Hair follicle dermal papilla cell (primary cell): ENCODE measurements around a stretch of chr15.

GRCh38 chr15:43534453-43535591 lies 17.4 kb downstream of the MAP1A start:
- CAGE, long polyA plus RNA = no peak

DNA sequence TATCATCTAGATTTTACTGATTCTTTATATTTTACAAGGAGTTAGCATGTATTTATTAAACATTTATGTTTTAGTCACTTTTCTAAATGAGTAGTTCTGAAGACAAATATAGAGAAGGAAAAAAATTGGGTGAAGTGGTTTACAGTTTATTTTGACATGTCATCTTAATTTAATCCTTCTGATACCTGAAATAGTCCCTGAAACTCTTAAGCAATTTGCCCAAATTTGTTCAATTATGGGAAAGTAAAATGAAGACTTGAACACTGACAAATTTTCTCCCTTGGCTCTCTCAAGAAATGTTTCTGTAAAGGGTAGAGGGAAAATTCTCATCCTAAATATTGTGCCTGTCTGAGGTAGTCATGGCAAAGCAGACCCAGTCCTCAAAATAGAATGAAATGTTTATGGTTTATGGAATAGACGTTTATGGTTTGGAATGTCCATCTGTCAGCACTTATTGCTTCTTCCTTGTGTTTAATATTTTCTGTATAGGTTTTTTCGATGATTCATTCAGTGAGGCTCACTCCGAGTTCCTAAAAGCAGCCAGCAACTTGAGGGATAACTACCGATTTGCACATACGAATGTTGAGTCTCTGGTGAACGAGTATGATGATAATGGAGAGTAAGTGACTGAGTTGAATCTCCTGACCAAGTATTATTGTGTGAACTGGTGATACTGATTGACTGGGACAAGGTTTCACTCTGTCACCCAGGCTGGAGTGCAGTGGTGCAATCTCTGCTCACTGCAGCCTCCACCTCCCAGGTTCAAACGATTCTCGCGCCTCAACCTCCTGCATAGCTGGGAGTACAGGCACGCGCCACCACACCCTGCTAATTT lies 14.0 kb downstream of the ELL3 start:
- CAGE, long polyA plus RNA = no peak

GRCh38 chr15:43770282-43770776 lies 6.4 kb downstream of the ELL3 start:
- CAGE, long polyA plus RNA = no peak

GRCh38 chr15:43799272-43799658 lies 755 bp downstream of the SERINC4 start:
- CAGE, long polyA plus RNA = no peak

DNA sequence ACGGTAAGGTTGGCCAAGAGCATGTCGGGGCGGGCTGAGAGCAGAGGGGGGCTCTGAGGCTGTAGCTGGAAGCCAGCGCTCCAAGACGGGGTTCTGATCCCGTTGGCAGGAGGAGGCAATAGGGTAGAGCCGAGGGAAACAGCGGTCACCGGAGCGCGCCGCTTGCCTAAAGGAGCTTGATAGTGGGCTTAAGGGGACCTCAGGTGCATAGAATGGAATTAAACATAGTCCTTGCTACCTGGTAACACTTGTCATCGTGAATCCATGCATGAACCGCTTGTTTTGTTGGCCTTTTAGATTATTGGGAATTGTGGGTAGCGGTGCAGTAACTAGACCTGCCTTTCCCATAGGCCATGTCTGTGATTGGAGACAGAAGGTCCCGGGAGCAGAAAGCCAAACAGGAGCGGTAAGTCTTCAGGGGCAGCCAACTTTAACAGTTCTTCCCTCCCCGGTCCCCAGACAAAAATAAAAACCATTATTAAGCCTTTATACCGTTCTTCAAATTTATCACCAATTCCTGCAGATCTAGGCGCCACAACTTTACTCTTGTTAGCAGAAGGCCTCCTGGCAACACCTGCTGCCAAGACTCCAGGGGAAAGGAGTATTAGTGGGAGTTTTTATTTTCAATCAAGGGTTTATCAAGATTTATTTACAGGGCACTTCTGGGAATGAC lies 519 bp downstream of the HYPK start:
- CAGE, long polyA plus RNA = no peak

GRCh38 chr15:43879219-43880229 lies 52.7 kb downstream of the WDR76 start:
- CAGE, long polyA plus RNA = no peak

- CAGE, long polyA plus RNA = no peak
Measured at GRCh38 chr15:43903776-43904212, 77.0 kb downstream of the WDR76 start.

DNA sequence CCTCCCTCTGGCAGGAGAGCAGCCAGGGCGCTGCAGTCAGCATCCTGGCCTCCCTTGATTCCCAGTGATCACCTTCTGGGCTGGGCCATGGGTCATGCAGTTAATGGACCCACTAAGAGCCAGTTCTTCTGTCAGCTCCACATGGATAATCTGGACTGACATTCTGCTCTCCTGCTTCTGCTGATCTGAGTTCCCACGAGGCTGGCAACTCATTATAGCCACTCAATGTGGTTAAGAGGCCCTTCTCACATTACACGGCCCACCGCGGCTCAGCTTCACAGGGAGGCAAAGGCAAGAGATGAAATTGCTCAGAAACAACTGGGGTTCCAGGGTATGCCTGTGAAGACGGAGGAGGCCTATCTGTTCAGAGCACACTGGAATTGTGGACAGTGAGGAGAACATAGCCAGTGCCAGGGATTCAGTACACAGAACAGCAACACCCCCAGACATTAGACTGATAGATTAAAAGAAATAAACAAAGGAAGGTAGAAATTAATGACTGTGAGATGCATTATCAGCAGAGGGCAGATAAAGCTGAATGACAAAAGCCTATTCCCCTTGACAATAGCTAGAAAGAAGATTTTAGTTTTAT lies 94.1 kb downstream of the WDR76 start:
- CAGE, long polyA plus RNA = no peak

DNA sequence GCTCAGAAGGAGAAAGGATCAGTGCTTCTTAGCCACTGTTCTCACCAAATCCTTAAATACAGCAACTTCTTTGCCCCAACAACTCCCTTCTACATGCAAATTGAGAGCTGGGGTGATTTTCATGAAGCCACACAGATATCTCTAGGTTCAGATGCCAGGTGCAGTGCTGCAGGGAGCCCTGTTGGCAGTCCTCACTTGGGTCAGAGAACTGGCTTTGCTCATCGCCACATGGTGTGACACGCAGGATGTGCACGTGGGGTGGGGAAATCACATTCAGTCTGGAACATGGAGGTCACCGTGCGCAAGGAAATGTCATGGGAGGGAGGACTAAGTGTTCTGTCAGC lies 103.7 kb downstream of the WDR76 start:
- CAGE, long polyA plus RNA = no peak

- CAGE, long polyA plus RNA = no peak
Measured at GRCh38 chr15:44193823-44194932, 893 bp downstream of the FRMD5 start.

DNA sequence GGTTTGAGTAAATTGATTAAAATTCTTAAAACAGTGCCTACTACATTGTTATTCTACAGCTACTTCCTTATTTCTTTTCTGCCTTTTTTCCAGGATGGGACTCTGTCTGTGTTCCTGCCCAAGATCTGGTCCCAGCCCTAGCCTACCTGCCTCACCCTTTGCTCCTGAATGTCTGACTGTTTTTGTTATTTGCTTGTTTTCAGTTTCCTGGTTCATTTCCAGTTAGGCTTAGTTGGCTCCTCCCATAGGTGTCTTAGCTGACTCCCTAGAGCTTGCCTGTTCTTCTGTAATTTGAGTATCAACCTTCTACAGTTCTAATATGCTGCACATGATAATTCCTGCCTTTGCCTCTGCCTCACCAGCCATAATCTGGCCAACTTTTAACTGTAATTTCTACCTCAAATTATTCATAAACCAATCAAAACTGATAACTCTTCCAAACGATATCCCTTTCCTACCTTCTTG lies 8.1 kb downstream of the GOLM2 start:
- CAGE, long polyA plus RNA = no peak

DNA sequence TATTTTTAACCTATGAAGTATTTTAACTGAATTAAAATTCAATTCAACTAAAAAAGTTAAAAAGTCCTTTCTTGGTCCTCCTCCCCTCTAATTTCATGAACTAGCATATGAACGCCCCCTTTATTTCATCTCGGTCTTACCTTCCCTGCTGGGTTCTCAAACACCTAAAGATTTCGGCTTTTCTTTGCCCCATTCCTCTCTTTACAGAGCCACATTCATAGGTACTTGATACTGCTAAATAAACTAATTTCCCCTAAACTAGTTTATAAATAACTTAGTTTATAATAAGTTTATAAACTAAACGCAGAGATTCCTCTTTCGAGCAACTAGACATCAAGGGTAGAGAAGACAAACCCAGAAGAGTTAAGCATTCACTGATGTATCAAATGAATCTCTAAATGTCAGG lies 1.6 kb downstream of the SPG11 start:
- CAGE, long polyA plus RNA = no peak

GRCh38 chr15:44662294-44662998 lies 1.0 kb downstream of the SPG11 start:
- CAGE, long polyA plus RNA = no peak

- CAGE, long polyA plus RNA = no peak
Measured at GRCh38 chr15:45030612-45031121, 7.7 kb downstream of the SORD start.

DNA sequence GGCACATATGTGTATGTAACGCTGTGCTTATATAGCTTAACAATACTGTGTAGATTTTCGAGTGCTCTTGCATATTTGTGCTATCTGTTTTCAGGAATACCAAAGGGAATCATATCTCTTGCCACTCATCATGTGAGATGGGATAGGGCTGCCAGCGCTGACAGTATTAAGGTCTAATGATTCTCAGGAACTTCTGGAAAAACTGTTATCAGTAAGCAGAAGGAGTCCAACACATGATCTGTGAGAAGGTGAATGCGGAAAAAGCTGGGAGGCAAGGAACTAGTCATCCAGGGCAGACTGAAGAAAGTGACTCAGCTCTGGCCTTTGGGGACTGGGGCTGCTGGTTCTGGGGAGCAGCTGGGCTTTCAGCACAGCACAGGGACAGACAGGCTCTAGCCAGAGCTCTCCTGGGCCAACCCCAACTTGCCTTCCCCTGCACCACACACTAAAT lies 34.3 kb downstream of the DUOX2 start:
- CAGE, long polyA plus RNA = no peak

- CAGE, long polyA plus RNA = no peak
Measured at GRCh38 chr15:45082398-45082859, 31.5 kb downstream of the DUOX2 start.

GRCh38 chr15:45331768-45332306 lies 46.5 kb downstream of the GATM start:
- CAGE, long polyA plus RNA = no peak

GRCh38 chr15:45449309-45449574 lies 18.8 kb downstream of the C15orf48 start:
- CAGE, long polyA plus RNA = no peak

DNA sequence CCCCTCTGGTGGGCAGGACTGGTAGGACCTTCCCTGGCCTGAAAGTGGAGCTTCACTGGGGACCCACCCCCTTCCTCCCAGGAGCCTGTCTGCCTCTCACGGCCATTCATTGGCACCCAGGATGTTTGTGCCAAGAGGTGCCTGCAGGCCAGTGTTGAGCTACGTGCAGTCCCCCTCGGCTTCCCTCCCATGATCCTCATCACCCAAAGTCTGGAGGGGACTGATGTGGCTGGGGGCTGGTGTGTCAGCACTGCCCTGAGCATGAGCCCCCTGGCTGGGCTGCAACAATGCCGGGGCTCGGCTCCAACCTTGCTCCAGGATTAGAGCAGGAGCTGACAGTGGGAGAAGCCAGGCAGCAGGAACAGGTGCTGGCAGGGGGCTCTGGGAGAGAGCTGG lies 13.0 kb upstream of the BLOC1S6 start:
- CAGE, long polyA plus RNA = no peak

DNA sequence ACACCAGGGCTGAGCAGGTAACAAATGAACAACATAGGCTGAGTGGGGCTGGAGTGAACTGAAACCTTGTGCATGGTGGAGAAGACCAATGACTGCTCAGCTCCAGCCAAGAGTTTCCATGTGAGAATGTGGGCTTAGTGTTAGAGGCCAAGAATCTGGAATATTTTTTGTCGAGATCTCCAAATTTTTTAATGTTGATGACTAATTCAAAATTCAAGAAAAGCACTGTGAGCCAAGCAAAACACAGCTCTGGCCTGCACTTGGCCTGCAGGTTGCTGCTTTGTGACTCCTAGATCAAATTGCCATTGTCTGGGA lies 7.4 kb downstream of the SQOR start:
- CAGE, long polyA plus RNA = no peak